ENCODE results near the gene RALB.

GRCh38 chr2:118970058-118970449 lies 28.1 kb downstream of the MARCO start:
- PRO-cap = no peak
- RRBS, 2 experiments = no CpG with 5 or more reads among the region's 10 CpGs

DNA sequence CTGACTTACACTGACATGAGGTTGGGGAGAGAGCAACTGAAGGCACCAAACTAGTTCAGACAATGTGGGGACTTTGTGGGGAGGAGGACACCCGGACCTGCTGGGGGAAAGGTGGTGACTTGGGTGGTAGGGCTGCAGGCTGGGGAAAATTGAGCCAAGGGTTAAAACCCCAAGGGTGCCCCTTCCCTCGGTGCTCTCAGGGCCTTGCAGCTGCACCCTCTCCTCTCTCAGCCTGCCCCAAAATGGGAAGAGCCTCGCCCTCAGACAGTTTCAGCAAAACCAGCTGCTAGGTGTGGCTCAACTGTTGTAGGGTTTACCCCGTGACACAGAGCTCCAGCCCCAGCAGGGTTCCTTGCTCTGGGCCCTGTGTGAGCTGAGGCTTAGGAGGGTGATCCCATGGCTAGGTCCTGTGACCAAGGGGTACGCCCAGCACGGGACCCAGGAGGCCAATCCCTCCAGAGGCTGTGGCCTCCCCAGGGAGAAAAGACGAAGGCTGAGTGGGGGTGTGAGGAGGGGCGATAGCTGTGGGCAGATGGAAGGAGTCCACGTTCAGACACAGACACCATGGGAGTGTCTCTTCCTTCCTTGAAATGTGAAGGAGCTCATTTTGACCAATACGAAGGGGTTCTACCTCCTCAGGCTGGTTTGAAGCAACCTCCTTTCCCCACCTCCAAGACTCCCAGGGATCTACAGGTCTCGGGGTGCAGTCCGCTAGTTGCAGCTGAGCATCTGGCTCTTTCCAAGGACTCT lies 28.8 kb downstream of the MARCO start:
- PRO-cap = no peak
- RRBS, 2 experiments = no CpG with 5 or more reads among the region's 12 CpGs

DNA sequence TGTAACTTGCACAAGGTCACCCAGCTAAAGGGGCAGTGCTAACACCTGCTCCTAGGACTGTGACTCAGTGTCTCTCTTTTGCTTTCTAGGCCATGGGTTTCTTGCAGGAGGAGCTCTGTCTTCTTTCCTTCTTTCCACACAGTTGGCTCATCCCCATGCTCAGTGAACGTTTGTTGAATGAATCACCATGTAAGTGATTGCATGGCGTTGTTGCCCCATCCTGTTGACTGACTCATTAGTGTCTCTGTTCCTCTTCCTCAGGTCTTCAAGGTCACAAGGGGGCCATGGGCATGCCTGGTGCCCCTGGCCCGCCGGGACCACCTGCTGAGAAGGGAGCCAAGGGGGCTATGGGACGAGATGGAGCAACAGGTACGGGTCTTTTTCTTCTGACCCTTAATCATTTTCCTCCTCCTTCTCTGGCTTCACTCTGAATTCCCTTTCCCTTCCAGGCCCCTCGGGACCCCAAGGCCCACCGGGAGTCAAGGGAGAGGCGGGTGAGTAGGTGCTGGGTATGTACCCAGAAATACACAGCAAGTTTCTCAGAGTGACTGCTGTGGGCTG lies 32.2 kb downstream of the MARCO start:
- PRO-cap = no peak
- RRBS, 2 experiments = no CpG with 5 or more reads among the region's 9 CpGs

DNA sequence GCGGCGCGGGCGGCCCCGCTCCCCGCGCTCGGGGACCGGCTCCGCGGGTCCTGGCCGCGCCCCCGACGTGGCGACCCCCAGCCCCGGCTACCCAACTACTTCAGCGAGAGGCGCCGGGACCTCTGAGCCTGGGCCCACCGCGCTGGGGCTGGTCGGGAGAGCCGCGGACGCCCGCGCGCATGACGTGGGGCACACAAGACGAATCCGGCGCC lies 267 bp downstream of the C1QL2 start:
- PRO-cap = no peak
- RRBS, 2 experiments = 8 to 9% methylated on average over 26 of the region's 33 CpGs

- PRO-cap = no peak
- RRBS, 2 experiments = no CpG with 5 or more reads among the region's 6 CpGs
Observed at GRCh38 chr2:119213705-119214110, 9.9 kb upstream of the STEAP3 start.

DNA sequence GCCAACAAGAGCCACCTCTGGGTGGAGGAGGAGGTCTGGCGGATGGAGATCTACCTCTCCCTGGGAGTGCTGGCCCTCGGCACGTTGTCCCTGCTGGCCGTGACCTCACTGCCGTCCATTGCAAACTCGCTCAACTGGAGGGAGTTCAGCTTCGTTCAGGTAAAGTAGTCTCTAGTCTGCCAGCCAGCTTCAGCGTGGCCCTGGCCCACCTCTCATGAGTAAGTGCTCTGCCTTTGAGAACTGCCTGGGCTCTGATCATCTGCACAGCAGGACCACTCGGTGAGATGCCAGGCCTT lies 31.0 kb downstream of the STEAP3 start:
- PRO-cap = no peak
- RRBS, 2 experiments = no CpG with 5 or more reads among the region's 9 CpGs

- PRO-cap = no peak
- RRBS, 2 experiments = 100% methylated on average over 2 of the region's 15 CpGs; no CpG with 5 or more reads in 1 of the 2 experiments
Observed at GRCh38 chr2:119283662-119284582, 60.3 kb downstream of the STEAP3 start.

GRCh38 chr2:119387206-119388127 lies 20.7 kb downstream of the DBI start:
- PRO-cap = no peak
- RRBS, 2 experiments = no CpG with 5 or more reads among the region's 9 CpGs

DNA sequence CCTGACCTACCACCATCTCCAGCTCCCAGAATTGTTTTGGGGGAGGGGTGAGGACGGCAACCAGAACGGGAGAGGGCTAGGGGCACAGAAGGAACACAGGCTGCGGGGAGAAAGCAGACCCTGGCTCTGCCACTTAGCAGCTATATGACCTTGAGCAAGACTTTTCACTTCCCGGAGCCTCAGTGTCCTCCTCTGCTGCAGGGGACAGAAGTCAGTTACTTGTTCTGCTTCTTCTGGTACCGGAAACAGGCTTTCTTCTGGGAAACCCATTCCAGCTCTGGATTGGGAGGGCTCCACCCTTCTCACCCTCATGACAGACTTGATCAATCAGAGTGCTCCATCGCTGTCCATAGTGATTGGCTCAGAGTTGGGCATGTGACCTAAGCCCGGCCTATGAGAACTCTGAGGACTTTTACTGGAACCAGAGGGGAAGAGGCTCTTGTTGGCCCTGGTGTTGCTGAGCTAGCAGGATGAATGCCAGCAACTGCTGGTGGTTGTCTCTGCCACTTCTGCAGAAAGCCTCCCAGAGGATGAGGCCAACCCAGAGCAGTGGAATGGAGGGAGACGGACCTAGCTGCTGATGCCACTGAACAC lies 33.2 kb downstream of the TMEM37 start:
- PRO-cap = no peak
- RRBS, 2 experiments = 92 to 97% methylated on average over 2 of the region's 8 CpGs

GRCh38 chr2:119487392-119488229 lies 36.7 kb downstream of the SCTR start:
- PRO-cap = no peak
- RRBS, 2 experiments = no CpG with 5 or more reads among the region's 9 CpGs

GRCh38 chr2:119700792-119701455 lies 21.9 kb downstream of the TMEM177 start:
- PRO-cap = no peak
- RRBS, 2 experiments = no CpG with 5 or more reads among the region's 8 CpGs

DNA sequence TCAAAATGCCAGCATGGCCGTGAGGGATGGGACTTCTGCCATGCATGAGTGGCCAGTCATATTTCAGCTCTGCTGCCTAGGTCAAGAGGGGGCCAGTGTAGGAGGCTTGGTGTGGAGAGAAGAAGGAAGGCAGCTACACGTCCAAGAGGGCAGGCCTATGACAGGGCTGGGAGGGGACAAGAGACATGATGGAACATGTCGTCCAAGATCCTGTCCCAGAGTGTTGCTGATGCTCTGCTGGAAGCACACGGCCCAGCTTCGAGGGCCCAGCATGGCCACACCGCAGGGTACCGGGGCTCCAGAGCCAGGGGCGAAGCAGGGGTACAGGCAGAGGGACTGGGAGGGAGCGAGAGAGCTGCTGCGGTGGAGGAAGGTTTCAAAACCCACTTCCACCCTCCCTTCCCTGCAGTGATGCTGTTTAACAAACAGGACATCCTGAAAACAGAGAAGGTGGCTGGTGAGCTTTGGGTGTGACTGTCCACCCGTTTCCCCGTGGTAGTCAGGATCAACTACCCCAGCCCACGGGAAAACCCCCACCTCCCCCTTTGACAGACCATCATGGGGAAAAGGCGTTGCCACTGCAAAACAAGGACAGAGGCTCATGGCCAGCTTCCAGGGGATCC lies 13.1 kb downstream of the TMEM185B start:
- PRO-cap = no peak
- RRBS, 2 experiments = no CpG with 5 or more reads among the region's 14 CpGs

DNA sequence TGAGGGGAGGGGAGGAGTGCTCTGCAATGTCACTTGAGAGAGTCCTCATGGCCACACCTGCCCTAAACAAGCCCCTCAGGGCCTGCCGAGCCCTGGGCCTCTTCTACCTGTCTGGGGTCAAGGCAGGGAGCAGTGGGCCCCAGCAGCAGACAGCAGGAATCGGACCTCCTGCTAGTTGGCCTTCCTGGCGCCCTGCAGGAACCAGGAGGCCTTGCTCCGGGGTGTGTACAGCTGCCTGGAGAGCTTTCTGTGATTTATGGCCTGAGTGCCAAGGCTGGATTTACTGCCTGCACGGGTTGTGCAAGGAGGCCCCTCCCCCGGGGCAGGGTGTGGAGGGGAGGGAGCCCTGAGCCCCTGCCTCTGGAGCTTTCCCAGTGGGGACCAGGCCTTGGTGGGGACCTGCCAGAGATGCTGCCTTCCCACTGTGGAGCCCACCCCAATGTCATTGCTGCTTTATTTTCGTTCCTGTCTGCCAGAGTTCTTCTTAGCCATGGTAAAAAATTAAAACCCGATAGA lies 7.2 kb upstream of the RALB start:
- PRO-cap = bidirectional peak, plus-strand start at position 374 of the sequence, minus-strand start at position 194 of the sequence
- RRBS, 2 experiments = 0% methylated on average over 2 to 3 of the region's 8 CpGs

DNA sequence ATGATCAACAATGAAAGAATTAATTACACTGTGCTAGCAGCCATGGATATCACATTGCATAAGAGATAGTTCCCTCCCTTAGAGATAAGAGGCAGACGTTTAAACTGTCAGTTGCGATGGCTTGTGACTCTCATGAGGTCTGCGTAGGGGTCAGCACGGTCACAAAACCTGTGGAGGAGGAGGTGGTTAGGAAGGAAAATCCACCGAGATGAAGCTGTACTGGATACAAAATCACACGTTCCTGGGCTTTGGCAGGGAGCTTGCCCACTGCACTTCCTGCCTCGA lies 751 bp upstream of the RALB start:
- PRO-cap = no peak
- RRBS, 2 experiments = no CpG with 5 or more reads among the region's 7 CpGs

- PRO-cap = bidirectional peak, plus-strand start at chr2:120252958, minus-strand start at chr2:120252590; bidirectional peak, plus-strand start at chr2:120253283, minus-strand start at chr2:120253310
- RRBS, 2 experiments = under 1 to 2% methylated on average over 27 to 28 of the region's 92 CpGs
Observed at GRCh38 chr2:120252751-120253648, at the start of gene RALB. Gene RALB, plus strand, starts transcription at chr2:120252852.

DNA sequence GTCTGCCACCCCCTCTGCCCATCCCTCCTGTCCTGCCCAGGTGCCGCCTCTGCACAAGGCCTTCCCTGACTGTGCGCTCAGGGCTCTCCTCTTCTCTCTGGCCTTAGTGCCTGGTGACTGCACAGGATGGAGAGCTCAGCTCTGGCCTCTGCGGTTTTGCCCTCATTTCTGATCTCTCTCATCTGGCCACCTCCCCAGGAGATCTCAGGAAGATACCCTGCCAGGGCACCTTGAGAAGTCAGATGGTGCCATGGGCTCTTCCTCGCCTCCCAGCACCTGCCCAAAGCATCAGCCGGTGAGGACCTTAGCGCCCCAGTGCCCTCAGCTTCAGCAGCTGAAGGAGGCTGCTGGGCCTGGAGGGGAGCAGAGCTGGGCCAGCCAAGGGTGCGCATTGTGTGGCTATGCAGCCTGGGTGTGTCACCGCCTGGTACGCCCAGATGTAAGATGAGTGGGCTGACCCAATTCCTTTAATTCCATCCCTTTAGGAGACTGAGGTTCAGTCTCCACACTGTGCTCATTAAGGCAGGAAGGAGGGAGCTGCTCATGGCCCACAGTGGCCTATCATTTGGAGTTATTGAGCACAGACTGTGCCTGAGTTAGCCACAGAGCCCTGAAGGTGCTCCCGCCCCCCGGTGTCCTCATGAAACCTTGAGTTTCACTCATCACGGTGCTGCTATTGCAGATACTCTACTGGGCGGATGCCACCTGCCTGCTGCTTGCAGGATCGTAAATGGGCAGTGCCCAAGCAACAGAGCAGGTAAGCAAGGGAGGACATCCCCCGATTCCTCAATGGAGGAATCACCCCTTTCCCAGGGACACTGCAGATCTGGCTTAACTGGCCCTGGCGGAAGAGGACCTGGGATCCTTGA lies 194.2 kb upstream of the GLI2 start:
- PRO-cap = no peak
- RRBS, 2 experiments = no CpG with 5 or more reads among the region's 16 CpGs

DNA sequence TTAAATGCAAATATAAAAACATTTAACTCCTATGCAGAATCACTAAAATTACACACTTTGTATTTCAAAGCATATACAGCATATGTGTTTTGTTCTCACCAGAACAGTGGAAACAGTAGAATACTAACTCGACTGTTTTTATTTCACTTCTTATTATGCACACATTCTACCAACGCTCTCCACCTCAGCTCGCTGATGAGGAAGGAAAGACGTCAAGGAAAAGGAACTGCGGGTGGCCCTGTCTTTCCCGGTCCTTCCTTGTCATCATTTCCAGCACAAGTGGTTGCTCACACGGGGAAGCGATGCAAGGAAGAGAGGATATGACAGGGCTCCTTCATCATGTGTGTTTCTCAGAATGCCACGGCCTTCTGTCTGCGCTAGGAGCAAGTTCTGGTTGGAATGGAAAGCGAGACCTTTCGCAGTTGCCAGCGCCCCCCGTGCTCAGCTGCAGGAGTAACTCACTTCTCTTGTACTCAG lies 191.9 kb upstream of the GLI2 start:
- PRO-cap = no peak
- RRBS, 2 experiments = no CpG with 5 or more reads among the region's 14 CpGs

GRCh38 chr2:120734851-120735365 lies 760 bp upstream of the GLI2 start:
- PRO-cap = no peak
- RRBS, 2 experiments = 67 to 78% methylated on average over 6 of the region's 19 CpGs

DNA sequence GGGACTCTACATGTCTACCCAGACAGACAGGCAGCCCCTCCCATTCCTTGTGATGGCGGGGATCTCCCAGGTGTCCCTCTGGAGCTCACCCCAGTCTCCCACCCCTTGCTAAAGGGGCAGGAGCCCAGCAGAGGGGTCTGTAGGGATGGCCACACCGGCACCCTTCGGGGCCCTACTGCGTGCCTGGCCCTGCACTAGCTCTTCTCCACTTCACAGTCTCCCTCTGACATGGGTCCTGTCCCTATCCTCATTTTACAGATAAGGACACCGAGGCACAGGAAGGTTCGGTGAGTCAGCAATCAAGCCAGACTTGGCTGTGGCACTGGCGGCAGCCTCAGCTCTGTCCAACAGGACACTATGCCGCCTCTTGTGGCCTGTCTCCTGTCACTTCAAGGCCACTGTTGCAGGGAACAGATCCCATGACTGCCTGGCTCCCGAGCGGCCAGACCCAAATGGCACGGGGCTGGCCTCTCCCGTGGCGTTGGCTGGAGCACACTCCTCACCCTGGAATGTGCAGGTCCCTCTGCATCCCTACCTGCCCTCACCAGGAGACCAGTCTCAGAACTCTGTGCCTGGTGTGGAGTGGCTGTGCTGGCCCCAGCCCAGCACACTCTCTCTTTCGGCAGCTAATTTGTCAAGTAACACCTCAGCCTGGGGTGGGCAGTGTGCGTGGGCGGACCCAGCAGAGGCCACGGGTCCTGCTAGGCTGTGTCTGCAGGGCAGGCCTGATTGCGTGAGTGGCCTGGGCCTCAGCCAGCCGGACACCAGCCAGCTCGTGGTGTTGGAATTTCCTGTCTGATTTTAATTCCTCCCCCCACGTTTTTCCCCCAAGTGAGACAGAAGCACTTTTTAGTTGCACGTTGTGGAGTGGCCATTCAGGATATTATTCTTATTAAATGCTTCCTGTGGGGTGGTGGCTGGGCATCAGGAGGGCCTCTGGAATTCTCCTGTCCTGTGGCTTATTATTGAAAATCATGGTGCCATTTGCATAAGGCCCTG lies 179.2 kb downstream of the GLI2 start:
- PRO-cap = no peak
- RRBS, 2 experiments = no CpG with 5 or more reads among the region's 22 CpGs

- PRO-cap = no peak
- RRBS, 2 experiments = no CpG with 5 or more reads among the region's 4 CpGs
Observed at GRCh38 chr2:121283460-121283874, 1.5 kb downstream of the TFCP2L1 start.

Data from HEK293 (cell line).